ENCODE results near the gene ACTR3.

DNA sequence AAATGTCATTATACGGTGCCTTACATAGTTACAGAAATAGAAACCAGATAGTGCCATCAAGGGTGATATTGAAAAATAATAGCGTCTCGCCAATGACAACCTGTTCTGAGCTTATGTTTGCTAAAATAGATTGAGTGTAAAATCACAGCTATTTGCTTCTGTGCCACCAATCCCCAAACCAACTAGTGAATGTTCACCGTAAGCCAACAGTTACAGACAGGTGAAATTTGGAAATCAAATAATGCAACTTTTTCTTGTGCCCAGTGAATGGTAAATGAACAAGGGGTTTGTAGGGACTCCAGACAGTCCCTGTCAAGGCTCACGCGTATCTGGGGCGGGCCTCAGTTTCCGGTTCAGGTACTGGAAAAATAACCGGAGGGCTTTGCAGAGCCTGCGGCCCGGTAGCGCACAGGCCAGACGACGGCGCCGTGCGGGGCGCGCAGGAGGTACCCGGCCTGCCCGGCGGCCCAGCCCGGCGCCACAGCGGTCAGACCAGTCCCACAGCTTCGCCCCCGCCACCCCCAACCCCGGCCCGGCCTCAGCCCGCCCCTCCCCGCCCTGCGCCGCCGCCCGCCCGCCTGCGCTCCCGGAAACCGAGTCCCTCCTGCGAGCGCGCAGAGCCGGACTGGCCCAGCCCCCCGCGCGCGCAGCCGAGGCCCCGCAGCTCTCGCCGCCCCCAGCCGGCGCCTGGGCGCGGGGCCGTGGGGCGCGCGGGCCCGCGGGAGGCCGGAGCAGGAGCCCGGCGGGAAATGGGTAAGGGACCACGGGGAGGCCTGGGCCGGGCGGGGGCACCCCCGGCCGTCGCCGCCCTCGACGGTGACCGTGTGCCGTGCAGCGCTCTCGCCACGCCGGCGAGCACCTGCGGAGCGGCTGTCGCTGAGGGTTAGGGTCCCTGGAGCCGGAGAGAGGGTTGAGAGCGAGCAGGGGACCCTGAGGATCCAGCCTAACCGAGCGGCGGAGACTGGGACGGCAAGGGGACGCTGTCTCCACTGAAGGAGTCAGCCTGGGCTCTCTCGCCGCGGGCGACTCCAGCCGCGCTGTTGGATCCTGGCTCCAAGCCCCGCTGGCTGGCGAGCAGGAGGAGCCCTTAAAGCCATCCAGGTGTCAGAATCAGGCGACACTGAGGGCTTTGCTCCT, 16.6 kb upstream of the PSD4 start:
- RRBS: 2% methylated on average over 59 of the region's 99 CpGs

- RRBS: 44% methylated on average over 4 of the region's 15 CpGs
These were observed 43.9 kb downstream of the PSD4 start for GRCh38 chr2:113217538-113218258.

GRCh38 chr2:113249125-113249526, 29.6 kb downstream of the PAX8 start:
- RRBS: no CpG with 5 or more reads among the region's 4 CpGs

DNA sequence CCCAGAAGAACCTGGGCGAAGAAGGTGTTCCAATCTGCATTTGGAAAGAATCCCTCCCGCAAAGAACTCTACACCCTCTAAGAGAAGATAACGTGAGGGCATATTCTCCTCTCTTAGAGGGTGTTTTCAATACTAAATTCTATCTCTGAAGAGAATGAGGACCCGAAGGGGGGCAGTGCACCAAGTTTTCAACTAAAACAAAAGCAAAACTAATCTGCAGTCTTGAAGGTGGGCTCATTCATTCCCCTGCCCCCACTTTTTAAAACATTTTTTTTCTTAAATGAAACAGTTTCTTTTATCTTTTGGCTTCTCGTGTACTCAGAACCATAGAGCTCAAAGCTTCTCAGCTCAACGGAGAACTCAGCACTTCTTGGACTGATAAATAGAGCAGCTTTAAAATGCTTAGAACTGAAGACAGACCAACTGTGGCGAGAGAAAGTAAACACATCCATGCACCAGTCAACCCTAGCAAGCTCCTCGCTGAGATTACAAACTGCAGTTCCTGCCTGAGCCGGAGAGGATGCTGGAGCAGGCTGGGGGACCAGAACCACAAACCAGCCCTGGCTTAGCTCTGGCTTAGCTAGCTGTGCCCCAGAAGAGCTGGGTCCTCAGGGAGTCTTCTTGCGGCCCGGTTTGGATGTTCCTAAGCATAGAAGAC, 5.9 kb downstream of the PAX8 start:
- RRBS: no CpG with 5 or more reads among the region's 11 CpGs

- RRBS: no CpG with 5 or more reads among the region's 4 CpGs
These were observed 49.3 kb upstream of the PAX8 start for GRCh38 chr2:113327854-113328497.

- RRBS: no CpG with 5 or more reads among the region's 13 CpGs
These were observed 47.2 kb upstream of the ZNG1B start for GRCh38 chr2:113390159-113390906.

DNA sequence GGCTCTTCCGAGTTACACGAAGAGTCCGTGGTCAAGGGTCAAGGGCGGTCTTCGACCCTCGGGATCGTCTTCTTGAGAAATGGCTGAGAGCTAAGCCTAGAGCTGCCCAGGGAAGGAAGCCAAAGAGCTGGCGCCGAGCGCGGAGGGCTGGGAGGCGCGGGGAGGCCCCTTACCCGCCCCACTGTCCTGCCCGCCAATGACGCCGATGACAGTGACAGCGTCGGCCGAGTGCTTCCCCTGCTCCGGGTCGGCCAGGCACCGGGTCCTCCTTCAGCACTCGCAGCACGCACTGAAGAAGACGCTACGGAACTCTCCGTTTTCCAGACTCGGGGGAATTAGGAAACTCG, 4.4 kb downstream of the FOXD4L1 start:
- RRBS: no CpG with 5 or more reads among the region's 30 CpGs

DNA sequence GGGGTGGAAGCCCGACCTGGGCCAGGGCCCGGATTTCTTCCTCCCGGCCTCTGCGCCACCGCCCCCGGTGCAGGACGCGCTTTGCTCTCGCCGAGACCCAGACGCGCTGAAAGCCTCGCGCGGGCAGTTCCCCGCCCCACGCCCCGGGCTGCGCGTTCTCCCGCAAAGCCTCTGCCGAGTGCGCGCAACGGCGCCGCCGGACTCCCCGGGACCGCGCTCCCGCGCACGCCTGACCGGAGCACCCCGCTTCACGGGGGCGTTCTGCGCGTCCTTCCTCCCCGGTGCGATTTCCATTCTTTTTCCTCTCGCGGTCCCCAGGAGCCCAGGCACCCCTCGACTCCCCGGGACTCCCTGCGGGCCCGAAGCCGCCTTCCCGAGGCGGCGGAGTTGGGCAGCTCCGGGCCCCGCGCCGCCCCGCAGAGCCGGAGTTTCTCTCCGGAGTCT, 4.9 kb downstream of the FOXD4L1 start:
- RRBS: under 1% methylated on average over 8 of the region's 59 CpGs

GRCh38 chr2:113542545-113542853, 44.0 kb downstream of the FOXD4L1 start:
- RRBS: no CpG with 5 or more reads among the region's 7 CpGs

- RRBS: no CpG with 5 or more reads among the region's 24 CpGs
These were observed 28.9 kb downstream of the RABL2A start for GRCh38 chr2:113655828-113656554.

- RRBS: no CpG with 5 or more reads among the region's 54 CpGs
These were observed at the start of gene ACTR3 for GRCh38 chr2:113889341-113890277. Gene ACTR3 (plus strand): TSS chr2:113890089.

GRCh38 chr2:113896531-113897111, 6.7 kb downstream of the ACTR3 start:
- RRBS: no CpG with 5 or more reads among the region's 3 CpGs

- RRBS: no CpG with 5 or more reads among the region's 5 CpGs
These were observed 73.5 kb downstream of the ACTR3 start for GRCh38 chr2:113963217-113963909.

DNA sequence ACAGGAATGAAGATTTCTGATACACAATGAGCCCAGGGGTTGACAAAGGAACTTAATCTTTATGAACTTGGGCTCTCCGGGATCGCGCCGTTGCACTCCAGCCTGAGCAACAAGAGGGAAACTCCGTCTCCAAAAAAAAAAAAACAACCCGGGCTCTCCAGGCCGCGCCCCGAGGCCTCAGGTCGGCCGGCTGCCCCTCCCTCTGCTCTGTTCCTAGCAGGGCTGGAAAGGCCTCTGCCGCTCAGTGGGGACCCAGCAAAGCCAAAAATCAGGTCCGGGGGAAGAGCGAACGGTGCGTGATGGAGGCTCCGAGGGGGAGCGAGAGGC, 219.4 kb downstream of the DPP10 start:
- RRBS: 4% methylated on average over 7 of the region's 18 CpGs

DNA sequence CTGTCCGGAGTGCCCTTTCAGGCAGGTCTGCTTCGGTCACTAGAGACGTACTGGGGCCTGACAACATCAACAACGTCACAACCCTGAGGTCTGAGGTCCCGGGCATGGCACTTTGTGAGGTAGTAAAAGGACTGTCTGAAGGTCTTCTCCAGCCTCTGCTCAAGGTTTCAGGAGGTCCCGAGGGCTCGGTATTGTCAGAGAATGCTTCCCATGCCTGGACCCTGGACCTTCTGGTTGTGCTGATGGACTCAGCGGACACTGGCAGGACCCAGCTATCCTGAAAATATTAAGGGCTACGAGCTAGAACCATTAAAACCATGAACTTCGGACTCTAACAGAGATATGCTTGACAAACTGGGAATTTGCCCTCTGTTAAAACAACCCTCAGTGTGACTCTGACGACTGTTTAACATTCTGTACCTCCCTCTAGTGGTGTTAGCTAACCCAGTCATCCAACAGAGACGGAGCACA, 96.6 kb downstream of the CCDC93 start:
- RRBS: 79% methylated on average over 4 of the region's 12 CpGs

- RRBS: no CpG with 5 or more reads among the region's 5 CpGs
These were observed 13.3 kb downstream of the CCDC93 start for GRCh38 chr2:118000472-118001096.

DNA sequence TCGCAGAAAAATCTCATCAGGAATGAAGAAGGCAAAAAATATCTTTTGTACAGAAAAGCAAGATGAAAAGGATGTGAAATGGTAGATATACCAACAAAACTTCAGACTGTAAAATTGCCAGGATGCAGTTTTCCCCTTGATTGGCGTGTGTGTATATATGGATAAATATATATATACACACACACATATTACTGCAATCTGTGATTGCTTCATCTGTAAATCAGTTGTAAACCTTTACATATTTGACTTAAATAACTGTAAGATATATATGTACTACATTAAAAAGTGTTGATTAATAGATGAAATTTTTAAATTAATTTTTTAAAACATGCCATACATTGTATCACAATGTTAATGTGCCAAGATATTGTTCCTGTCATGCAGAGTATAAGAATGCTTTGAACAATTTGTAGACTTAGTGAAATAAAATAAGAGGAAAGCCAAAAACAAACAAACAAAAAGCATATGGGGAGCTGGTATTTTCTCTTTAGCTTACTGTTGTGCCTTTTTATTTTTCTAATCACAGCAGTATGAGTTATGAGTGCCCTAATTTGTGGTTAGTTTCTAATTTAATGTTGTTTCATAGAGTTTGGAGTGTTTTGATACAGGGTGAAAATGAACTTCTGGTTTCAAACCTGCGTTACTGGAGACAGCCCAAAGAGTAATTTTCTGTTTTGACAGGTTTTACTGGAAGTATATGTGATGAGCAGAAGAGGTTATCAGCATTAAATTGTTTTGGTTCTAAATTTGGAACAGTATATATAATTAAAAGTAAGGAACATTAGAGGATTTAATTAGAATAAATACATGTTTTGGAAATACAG, 20.2 kb downstream of the INSIG2 start:
- RRBS: no CpG with 5 or more reads among the region's 3 CpGs

DNA sequence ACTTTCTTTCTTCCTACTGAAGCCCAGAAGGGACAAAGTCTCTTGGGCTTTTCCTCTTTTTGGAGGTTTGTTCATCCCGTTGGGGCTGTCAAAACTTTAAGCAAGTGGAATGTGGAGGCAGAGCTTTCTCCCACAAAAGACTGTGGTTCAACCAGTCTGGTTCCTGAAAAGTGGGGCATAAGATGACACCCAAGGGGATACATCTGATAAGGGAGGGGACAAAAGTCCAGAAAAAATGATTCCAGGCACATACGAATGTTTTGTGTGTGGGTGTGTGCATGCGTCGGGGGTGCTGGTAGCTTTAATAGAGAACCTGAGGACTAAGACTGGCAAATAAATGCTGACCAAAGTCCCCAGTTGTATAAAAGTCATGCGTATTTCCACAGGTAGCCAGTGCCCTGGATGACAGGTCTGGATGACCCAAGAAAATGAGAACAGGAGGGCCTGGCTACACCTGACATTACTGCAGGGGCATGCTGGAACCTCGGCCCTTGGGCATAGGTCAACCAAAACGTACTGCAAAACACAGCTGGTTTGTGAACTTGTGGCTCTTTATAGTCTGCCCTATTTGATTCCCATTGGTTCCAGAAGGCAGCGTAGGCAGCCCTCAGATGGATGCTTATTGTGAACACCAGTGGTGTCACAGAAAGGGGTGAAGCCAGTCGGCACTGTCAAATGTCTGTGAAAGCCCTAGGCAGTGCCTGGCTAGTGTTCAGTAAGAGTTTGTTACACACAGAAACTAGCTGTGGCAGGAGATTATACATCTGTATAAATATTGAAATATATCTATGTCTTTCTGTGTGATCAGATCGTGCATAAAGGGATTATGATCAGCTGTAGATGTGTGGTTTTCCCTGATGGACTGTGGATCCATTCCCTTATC, 58.2 kb downstream of the INSIG2 start:
- RRBS: no CpG with 5 or more reads among the region's 10 CpGs

DNA sequence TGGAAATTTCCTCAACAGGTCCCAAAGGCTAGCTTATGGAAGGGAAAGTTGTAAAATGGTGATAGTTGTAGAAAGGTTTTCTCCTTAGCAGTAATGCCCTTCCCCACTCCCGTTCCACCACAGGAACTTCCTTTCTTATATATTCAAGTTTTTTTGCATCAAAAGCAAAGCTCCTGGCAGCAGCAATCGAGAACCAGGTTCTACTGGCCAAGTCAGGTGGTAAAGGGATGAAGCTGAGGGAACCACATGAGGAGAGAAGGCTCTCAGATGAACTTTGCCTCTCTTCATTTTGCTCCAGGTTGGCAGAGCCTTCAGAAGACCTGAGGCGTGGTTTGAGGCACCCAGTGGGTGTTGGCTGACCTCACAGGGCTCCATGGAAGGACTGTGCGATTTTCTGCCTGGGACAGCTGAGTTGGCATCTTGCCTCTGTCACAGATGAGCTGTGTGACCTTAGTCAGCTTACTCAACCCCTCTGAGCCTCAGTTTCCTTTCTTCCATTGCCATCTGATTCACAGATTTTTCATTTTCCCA, 89.0 kb downstream of the INSIG2 start:
- RRBS: no CpG with 5 or more reads among the region's 4 CpGs

- RRBS: 3% methylated on average over 58 of the region's 125 CpGs
These were observed 719 bp downstream of the EN1 start for GRCh38 chr2:118846367-118847491.